ENCODE results near the genes TCHP, ANAPC7 and VPS29.

- RRBS, result no CpG with 5 or more reads among the region's 6 CpGs
These were observed 17.8 kb downstream of the ACACB start for GRCh38 chr12:109134082-109134621.

DNA sequence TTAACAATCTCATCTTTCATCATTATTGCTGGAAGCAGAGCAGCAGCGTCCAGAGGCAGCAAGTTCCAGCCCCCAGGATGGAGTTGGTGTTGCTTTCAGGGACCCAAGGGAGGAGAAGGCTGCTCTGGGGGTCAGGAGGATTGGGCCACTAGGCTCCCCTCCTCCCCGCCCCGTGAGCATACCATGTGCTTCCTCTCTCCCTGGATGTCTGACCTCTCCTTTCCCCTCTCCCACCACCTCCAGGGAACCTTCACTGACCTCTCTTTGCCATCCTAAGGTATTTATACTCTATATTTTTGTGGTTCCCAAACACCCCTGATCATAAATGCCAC, 13.3 kb downstream of the KCTD10 start:
- RRBS, result no CpG with 5 or more reads among the region's 3 CpGs

- RRBS, result no CpG with 5 or more reads among the region's 10 CpGs
These were observed 43.4 kb downstream of the MMAB start for GRCh38 chr12:109529772-109530341.

DNA sequence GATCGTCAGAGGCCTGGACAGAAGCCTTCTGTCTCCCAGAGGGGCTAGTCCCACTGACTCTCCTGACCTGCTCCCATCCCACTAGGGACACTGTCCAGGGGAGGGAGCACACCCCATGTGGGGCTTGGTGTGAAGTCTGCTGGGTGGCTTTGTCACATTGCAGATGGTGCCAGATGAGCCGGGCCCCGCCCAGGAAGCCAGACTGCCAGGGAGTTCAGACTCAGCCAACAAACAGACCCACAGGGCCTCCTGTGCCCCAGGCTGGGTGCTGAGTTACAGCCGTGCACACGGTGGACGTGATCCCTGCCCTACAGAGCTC, 28.3 kb downstream of the MMAB start:
- RRBS, result no CpG with 5 or more reads among the region's 6 CpGs

GRCh38 chr12:109715158-109715778, 1.6 kb downstream of the FAM222A start:
- RRBS, result no CpG with 5 or more reads among the region's 21 CpGs

DNA sequence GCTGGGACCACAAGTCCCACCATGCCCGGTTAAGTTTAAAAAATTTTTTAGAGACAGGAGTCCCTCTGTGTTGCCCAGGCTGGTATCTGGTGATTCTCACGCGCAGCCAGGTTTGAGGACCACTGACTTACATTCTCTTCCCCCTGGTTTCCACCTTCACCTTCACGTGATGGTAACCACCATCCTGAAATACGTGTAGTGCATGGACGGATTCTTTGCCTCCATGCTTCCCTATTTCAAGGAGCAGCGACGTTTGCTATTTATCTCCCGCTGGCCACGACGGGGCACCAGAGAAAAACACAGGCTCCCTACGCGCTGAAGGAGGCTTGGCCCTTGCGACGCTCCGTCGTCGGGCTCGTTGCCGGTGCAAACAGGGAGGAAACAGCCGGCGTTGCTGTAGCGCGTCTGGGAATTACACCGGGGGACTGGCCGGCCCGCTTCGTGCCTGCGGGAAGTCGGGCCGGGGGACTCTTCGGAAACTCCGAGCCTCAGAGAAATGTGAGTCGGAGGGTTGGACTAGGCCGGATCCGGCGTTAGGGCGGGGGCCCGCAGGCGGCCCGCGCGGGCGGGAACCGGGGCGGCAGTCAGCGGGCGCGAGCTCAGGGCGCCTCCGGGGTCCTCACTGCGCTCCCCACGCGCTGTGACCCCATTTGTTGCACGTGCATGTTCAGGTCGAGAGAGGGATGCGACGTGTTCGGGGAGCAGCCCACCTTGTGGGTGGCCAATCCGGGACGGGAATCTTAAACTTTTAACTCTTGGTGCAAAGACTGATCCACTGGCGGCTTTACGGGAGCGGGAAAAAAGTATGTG, at the start of gene TCHP:
TCHP (plus strand) TSS at position 346 of the 810 bp plus-strand sequence.
- RRBS, result under 1% methylated on average over 26 of the region's 64 CpGs

- RRBS, result no CpG with 5 or more reads among the region's 4 CpGs
These were observed 14.6 kb downstream of the C12orf76 start for GRCh38 chr12:110033721-110034131.

DNA sequence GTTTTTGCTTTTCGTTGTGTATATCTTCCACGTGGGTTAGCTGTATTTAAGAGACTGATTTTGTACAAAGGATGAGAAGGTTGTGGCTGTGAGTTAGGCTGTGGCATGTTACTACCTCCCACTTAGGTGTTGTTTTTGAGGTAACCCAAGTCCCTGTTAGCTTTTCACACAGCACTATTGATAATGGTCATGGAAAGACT, 12.5 kb downstream of the C12orf76 start:
- RRBS, result no CpG with 5 or more reads among the region's 2 CpGs

DNA sequence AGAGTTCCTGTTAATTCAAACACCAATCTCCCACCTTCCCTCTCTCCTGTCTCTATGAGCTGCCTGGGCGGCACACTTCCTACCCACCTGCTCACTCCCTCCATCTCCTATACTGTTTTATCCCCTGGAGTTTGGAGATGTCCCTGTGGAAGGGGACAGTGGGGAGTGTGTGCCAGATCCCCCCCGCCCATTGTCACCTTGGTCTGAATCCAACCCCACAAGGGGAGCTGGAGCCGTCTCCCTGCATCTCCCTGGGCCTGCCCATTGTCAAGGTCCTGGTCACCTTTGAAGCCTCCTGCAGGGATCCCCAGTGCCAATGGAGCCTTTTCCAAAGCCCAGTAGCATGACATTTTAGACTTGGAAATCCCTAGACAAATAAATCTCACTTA, 30.7 kb upstream of the ATP2A2 start:
- RRBS, result no CpG with 5 or more reads among the region's 3 CpGs

- RRBS, result no CpG with 5 or more reads among the region's 3 CpGs
These were observed 51.9 kb downstream of the ATP2A2 start for GRCh38 chr12:110332916-110333470.

DNA sequence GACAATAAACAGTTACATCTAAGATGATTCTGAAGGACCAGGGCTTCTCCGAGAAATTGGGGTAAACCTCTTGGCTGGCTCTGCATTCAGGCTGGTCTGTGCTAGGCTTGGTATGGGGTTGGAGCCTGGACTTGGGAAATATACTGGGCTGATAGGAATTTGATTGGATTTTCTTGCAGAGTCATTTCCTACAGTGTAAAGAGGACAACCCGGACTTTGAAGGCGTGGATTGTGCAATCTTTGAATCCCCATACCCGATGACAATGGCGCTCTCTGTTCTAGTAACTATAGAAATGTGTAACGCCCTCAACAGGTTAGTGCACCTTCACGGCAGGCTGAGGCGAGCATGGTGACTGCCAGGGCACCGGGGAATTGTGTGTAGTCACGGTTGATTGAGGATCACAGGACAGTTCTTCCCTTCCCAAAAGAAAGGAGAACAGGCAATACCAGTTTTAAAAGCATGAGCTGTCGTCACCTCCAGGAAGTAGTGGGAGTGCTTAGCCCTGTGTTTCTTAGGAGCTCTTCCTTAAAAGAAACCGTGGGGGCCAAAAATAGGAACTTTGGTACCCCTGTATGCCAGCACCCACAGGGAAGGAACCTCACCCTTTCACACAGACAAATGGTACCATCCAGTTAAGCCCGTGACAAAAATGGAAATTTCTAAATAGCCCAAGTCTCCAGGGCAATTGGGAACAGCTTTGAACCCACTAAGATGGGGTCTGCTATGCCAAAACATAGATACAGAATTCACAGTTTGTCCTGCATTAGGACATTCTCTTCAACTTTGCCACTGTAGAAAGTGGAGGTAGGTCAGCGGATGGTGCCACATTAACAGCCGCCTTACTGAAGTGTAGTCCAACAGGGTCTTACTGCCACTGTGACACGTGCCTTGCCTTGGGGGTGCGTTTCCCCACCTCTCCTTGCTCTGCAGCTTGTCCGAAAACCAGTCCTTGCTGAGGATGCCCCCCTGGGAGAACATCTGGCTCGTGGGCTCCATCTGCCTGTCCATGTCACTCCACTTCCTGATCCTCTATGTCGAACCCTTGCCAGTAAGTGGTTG, 58.1 kb downstream of the ANAPC7 start:
- RRBS, result no CpG with 5 or more reads among the region's 20 CpGs

GRCh38 chr12:110348749-110349209, 54.7 kb downstream of the ANAPC7 start:
- RRBS, result no CpG with 5 or more reads among the region's 3 CpGs

- RRBS, result 1% methylated on average over 7 of the region's 80 CpGs
These were observed at the start of gene ANAPC7 for GRCh38 chr12:110403087-110404390. Gene ANAPC7, minus strand, starts transcription at chr12:110403708.

DNA sequence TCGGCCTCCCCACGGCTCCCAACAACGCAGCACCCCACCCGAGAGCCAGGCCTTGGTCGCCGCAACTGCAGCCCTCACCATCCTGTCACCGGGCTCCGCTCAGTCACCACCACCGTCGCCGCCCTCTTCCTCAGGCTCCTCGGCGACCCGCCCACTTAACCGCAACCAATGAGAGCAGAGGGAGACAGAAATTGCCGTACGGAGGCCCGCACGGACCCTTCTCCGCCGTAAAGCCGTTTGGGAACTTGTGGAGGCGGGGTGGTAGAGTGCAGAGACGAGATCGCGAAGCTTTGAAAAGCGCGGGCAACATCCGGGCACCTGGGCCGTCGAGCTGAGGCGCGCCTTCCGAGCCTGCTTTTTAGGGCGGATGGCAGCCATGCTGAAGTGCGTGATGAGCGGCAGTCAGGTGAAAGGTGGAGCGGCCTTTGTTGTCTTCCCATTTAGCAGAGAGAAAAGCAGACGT, at the start of gene VPS29:
VPS29 (minus strand) TSS at position 141 of the 463 bp plus-strand sequence.
- RRBS, result 0% methylated on average over 4 of the region's 39 CpGs

- RRBS, result no CpG with 5 or more reads among the region's 6 CpGs
These were observed 34.6 kb downstream of the RAD9B start for GRCh38 chr12:110536603-110537191.

- RRBS, result no CpG with 5 or more reads among the region's 9 CpGs
These were observed 35.6 kb downstream of the RAD9B start for GRCh38 chr12:110537483-110538330.

DNA sequence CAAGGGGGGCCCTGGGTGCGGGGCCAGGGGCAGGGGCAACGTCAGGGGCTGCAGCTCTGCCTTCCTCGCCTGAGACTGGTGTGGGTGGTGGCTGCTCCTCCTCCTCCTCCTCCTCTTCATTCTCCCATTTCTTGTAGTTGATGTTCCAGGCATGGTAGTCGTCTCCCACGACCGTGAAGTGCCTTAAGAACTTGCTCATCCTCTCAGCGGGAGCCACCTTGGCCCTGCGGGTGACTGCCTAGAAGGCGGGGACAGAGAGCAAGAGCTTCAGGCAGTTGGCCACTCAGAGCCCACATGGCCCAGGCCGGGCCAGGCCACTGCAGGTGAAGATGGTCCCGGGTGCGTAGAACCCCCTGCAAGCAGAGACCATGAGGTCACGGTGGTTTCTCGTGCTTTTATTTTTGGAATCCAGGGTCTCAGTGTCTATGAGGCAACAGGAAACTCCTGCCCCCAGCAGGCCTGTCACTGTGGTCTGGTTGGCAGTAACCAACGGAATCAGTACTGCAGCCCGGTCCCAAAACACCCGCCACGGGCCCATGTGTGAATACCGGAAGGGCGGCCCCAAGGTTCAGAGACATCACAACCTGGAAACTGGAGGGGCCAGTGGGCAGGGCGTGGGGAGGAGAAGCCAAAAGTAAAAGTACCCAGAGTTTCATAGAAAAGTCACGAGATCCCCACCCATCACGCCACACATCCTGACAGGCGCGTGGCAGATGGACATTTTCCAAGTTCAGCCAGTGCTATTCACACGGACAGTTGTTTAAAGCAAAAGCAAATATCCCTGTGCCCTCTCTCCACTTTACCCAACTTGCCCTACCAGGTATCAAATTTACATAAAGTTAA, 27.5 kb downstream of the HVCN1 start:
- RRBS, result no CpG with 5 or more reads among the region's 26 CpGs

DNA sequence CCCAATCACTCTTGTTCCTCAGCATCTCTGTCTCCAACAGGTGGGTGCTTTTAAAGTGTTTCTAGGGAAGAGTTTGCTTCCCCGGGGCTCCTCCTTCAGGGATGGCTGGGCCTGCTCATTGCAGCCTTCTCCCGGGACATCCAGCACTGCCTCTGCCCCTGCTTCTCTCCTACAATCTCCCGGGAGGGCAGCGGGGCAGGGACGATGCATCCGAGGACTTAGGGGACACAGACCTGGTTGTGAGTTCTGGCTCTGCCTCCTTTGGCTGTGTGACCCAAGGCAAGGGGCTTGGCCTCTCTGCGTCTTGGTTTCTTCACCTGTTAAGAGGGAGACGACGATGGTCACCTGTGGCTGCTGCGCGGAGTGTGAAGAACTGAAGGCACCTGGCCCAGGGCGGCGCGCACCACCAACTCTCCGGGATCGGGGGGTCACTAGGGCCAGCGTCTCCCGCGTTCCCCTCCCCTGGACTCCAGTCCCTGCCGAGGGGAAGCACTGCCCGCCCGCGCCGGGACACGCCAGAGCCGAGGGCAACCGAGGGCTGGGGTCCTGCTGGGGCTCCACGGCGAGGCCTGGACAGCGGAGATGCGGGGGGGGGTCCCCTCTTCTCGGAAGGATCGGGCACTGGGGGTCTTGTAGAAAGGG, 402 bp downstream of the HVCN1 start:
- RRBS, result 8% methylated on average over 12 of the region's 33 CpGs

- RRBS, result no CpG with 5 or more reads among the region's 7 CpGs
These were observed 9.7 kb downstream of the PPP1CC start for GRCh38 chr12:110732939-110733538.

GRCh38 chr12:110908929-110909305, 11.5 kb downstream of the MYL2 start:
- RRBS, result no CpG with 5 or more reads among the region's 6 CpGs